Measurements from ENCODE around the gene EGR4.

DNA sequence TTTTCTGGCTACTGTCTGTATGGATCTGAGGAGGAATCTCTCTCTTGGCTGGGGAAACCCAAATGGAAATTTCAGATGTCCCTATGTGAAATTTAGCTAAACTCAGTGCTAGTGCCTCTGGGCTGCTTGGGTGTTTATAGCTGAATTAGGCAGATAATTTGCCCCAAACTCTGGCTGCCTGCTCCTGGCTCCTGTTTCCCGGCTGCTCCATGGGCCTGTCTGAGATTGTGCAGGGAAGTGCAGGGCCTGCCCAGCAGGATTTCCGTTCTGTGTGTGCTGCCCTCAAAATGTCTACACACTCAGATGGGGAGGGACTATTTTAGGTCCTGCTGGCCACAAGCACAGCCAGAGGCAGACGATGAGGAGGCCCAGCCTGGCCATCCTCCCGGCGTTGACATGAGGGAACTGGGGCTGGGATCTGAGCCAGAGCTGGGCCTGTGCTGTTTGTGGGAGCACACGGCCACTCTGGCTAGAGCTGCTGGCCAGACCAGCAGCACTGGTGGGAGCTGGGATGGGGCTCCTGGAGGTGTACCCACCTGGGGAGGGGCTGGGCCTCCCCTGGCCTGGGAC is 148.4 kb downstream of the DYSF start:
- RRBS, result no CpG with 5 or more reads among the region's 6 CpGs

DNA sequence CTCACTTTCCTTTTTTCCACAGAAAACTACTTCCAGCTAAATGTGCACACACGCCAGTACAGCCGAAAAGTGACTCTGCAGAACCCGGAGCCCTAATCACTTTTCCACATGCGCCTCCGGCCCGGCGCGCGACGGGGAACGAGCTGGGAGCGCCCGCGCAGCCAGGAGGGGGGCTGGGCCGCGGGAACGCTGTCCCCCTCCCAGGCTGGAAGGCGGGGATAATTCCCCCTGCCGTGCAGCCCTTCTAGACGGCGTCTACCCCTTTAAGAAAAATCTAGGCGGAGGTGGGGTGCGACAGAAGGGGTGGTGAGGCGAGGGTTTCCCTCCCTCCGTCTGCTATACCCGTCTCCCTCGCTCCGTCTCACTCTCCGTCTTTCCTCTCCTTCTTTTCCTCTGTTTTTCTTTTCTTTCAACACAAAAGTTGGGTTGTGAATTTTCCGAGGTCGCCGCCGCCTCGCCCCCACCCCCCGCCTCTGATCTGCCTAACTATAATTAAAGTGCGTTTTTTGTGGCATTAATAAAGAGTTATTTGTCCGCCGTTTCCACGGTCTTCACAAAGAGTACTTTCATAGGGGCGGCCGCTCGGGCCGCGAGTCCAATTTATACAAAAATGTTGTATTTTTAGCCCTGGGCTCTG is 2.3 kb downstream of the CYP26B1 start:
- RRBS, result under 1% methylated on average over 3 of the region's 44 CpGs

DNA sequence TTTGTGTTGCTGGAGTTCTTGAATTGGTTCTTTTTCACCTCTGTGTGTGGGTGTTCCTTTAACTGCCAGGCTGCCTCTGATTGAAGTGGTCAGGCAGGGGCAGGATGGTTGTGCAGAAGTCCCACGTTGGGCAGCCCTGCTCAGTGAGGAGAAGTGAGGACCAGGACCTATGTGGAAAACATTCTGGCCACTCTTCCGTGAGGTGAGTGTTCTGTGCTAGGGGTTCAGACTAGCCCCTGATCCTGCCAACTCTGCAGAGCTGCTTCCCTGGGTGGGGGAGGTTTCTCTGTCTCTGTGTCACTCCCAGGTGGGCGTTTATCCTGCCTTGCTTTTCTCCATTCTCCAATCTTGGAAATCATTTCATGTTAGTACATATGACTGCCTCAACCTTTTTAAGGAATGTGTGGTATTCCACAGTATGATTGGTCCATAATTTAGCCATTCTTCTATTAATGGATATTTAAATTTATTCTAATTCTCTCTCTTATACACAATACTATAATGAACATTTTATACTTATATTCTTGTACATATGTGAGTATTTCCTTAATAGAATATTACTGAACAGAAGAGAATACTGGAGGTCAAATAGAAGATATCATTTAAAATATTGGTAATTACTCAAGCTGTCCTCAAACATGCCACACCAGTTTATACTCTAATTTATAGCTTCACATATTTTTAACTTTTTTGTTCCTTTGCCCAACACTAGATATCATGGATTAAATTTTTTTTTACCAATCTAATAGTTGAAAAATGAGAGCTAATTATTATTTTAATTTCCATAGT is 156.3 kb upstream of the CYP26B1 start:
- RRBS, result no CpG with 5 or more reads among the region's 3 CpGs

- RRBS, result no CpG with 5 or more reads among the region's 4 CpGs
Observed at GRCh38 chr2:72561854-72562748, 263.7 kb downstream of the EXOC6B start.

DNA sequence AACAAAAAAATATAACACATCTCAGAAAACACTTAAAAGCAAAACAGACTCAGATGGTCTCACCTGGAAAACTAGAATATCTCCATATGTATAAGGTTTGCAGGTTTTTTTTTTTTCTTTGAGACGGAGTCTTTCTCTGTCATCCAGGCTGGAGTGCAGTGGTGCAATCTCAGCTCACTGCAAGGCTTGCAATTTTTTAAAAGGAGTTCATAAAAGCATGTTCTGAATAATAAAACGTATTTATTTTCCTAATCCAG is 132.7 kb downstream of the EXOC6B start:
- RRBS, result no CpG with 5 or more reads among the region's 2 CpGs

- RRBS, result no CpG with 5 or more reads among the region's 1 CpG
Observed at GRCh38 chr2:72759778-72760252, 66.0 kb downstream of the EXOC6B start.

GRCh38 chr2:72794112-72794506 is 31.7 kb downstream of the EXOC6B start:
- RRBS, result no CpG with 5 or more reads among the region's 1 CpG

DNA sequence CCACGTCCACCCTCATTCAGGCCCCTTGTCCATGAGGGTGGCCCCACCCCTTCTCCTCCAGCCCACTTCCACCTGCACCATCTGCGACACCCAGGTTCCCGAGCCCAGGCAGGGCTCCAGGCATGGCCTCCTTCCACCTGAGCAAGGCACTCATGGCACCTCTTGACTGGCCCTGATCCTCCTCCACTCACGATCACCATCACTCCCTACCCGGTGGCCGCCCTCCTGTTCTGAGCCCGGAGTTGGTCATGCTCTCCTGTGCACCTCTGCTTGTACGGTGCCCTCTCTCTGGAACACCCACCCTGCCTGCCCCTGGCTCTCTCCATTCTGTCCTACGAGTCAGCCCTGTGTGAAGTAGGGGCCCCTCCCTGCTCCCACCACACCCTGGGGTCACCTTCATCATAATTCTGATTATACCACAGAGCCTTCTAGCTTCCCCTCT is 76.9 kb downstream of the SFXN5 start:
- RRBS, result no CpG with 5 or more reads among the region's 9 CpGs

DNA sequence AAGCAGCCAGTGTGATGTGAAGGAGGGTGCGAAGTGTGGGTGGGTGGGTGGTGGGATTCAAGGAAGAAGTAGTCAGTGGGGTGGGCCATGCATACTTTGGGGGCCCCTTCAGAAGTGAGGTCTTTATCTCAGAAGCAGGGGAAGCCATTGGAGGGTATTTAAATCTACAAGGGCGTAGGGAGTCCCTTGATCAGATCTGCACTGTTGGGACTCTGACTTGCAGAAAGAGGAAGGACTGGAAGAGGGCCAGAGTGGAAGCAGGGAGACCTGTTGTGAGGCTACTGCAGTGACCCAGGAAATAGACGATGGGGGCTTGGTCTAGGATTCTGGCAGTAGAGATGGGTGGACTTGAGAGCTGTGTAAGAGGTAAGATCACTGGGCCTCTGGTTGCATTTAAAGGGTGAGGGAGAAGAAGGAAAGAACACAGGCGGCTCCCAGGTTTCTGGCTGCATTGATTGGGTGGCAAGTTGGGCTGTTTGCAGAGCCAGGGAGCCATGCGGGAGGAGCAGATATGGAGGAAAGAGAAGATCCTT is 2.5 kb downstream of the SFXN5 start:
- RRBS, result no CpG with 5 or more reads among the region's 5 CpGs

- RRBS, result no CpG with 5 or more reads among the region's 3 CpGs
Observed at GRCh38 chr2:73110637-73111334, 2.0 kb downstream of the RAB11FIP5 start.

DNA sequence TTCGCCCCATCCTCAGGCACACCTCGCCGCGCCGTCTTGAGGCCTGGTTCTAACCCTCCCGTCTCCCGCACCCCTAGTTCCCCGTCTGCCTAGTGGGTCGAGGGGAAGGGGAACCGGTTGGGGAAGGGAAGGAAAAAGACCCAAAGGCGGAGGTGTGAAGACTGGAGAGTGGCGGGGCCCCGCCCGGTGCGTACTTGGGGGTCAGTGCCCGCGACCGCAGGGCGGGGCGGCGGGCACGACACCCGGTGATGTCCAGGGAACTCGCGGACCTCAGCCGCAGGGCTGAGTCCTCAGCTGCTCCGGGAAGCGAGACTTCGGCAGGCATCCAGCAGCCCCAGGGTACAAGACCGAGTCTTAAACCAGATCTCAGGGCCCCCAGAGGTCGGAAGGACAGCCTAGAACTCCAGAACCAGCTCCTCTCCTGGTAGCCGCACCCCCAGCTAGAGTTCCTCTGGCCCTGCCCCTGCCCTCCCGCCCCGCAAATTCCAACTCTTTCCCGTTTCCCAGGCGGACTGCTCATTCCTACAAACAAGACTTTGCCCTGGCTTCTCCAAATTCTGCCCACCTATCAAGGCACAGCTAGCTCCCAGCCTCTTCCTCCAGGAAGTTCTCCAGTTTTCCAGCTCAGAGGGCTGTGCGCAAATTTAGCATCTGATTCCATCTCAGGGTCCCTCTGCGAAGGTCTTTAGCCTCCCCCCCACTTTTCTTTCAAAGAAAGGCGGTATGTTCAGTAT is 26.1 kb upstream of the NOTO start:
- RRBS, result 3% methylated on average over 18 of the region's 39 CpGs

DNA sequence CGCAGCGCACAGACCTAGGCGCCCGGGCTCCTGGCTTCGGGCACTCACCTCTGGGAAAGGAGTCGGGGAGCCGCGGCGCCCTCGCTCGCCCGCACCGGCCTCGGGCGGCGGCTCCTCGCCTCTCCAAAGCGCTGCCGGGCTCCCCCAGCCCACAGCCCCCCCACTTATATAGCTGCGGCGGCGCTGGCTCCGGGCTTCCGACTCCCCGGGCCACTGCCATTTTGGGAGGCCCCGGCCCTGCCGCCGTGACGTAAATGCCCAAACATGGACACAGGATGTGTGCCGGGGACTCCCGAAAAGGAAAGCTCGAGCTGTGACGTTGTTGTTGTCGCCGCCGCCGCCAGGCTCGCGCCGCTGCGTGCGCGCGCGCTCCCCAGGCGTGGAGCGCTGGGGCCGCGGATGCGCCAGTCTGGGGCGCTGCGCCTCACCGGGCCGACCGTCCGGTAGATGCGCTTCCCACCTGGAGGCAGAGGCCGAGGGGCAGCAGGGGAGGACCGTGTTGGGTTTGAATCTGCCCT is at the start of gene EGR4:
Gene EGR4 (minus strand): TSS at position 142 of the 518 bp plus-strand sequence.
- RRBS, result 2% methylated on average over 28 of the region's 59 CpGs

GRCh38 chr2:73418427-73418626 is 32.7 kb downstream of the ALMS1 start:
- RRBS, result no CpG with 5 or more reads among the region's 6 CpGs

DNA sequence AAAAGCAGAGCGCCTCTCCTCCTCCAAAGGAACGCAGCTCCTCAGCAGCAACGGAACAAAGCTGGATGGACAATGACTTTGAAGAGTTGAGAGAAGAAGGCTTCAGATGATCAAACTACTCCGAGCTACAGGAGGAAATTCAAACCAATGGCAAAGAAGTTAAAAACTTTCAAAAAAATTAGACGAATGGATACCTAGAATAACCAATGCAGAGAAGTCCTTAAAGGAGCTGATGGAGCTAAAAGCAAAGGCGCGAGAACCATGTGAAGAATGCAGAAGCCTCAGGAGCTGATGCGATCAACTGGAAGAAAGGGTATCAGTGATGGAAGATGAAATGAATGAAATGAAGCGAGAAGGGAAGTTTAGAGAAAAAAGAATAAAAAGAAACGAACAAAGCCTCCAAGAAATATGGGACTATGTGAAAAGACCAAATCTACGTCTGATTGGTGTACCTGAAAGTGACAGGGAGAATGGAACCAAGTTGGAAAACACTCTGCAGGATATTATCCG is 76.0 kb downstream of the ALMS1 start:
- RRBS, result no CpG with 5 or more reads among the region's 12 CpGs

DNA sequence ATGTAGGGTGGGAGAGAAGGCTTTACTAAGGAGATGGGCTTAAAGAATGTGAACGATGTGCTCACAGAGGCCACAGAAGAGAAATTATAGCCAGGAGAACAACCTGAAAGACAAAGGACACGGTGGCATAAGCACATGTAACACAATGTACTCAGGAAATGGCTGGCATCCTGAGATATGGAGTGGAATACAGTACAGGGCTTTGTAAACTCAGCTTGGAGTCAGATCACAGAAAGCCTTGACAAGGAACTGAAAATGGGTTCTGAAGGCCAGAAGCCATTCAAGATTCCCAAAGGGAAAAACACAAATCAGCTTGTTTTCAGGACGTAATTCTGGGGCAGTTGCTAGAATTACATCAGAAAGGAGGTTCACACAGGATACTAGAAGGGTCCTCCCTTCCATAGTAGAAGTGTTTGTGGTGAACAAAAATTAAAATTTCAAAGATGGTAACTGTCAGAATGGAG is 9.5 kb upstream of the TPRKB start:
- RRBS, result no CpG with 5 or more reads among the region's 3 CpGs

- RRBS, result no CpG with 5 or more reads among the region's 4 CpGs
Observed at GRCh38 chr2:73751129-73751625, 14.0 kb upstream of the TPRKB start.

GRCh38 chr2:73838744-73839193 is 10.0 kb downstream of the STAMBP start:
- RRBS, result no CpG with 5 or more reads among the region's 2 CpGs

DNA sequence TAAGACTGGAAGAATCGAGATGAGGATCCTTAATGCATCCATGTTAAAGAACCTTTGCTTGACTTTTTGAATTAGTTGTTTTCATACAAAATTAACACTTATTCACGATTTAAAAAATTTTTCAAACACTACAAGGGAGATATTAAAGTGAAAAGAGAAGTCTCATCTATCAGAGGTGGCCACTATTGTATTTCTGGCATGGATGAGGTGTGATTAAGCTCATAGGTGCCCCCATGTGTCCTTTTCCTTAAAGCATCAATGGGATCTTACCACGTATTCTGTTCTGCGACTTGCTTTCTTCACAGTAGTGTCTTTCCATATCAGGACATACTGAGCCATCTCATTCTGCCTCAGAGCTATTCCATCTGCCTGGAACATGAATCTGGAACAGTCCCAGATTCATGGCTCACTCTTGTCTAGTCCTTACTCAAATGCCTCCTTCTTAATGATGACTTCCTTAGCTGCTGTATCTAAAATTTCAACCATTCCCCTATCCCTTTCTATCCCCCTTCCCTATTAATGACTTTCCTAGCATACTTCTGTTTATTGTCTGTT is 10.9 kb downstream of the STAMBP start:
- RRBS, result no CpG with 5 or more reads among the region's 4 CpGs

DNA sequence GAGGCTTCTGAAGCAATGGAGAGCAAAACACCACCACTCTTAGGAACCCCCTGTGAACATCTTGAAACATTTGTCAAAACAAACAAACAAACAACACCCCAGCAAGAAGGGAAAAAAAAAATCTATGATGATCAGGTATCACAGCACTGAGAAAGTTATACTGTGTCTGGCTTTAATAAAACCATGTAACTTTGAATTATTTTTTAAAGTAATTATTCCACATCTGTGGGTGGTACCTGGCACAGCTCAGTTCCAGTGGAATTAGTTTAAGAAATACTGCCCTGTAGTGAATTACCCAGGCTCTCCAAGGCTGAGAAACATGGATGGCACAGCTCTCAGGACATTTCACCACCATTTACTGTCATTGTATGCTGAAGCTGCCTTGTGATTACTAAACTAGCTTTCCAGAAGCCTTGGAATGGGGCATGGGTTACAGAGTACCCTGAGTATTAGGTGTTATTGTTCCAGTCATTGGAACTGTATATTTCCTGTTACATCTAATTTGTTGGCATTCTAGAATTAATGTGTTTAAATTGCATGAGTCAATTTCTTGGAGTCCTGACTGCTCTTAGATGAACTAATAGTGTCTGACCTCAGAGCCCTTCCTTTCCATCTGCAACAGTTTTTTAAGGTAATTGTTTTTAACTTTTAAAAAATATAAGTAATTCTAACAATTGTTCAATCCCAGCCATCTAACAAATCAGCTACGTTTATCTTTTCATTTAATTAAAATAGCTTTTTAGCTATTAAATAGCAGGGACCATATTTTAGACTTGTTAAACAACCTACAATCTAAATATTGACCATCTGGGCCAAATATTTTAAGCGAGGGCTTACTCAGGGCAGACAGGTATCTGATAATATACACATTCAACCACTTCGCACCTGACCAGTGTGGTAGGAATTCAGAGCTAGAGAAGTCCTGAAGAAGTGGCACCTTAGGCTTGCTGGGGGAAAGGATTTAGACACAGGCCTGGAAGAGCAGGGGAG is 9.0 kb downstream of the DGUOK start:
- RRBS, result no CpG with 5 or more reads among the region's 3 CpGs

DNA sequence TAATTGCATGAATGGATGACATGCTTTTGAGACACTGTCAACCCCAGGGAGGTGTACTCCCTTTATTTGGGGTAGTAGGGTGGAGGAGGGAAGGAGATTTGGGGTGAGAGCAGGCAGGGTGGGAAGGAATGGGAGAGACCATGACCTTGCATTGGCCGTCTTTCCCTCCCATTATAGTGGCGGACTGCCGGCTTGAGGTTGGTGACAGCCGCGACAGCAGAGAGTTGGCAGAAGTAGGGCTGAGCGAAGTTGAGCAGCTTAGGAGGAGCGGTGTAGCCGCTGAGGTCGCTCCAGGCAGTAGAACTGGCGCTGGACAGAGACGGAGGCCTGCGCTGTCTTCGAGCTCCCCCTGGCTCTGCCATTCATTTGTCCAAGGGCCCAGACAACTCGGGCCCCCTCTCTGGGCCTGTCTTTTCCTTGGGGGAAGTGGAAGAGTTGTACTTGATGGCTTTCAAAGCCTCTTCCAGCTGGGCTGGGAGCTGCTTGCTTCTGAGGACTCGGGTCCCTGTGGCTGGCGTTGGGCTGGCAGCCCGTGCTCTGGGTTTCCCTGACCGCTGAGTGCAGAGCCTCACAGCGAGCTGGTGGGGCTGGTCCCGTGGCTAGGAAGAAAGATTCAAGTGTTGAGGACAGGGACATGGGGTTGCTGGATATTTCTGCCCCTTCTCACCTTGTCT is 2.8 kb downstream of the TET3 start:
- RRBS, result no CpG with 5 or more reads among the region's 20 CpGs